ENCODE measurements around a stretch of chr10.

- PRO-cap: unidirectional peak, minus-strand start at chr10:24256102
- RAMPAGE, long total RNA, 4 experiments: no peak in any of the 4 experiments
Measured at GRCh38 chr10:24255804-24256565, 47.0 kb downstream of the KIAA1217 start.

DNA sequence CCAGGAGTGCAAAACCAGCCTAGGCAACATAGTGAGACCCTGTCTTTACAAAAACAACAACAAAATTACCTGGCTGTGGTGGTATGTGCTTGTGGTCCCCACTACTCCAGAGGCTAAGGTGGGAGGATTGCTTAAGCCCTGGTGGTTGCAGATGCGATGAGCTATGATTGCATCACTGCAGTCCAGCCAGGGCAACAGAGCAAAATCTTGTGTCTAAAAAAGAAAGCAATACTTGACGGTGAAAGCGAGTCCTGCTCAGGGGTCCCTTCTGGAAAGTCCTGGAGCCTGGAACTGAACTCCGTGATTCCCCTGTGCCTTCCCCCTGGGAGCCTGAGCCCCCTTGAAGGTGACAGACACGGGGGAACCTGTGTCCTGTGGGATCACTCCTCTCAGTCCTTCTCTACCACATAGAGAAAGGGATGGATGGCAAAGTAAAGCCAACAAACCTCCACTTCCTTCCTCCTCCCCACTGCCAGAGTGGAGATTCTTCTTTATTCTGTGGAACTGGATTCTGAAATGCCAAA lies 50.5 kb downstream of the KIAA1217 start:
- PRO-cap: no peak
- RAMPAGE, long total RNA, 4 experiments: no peak in any of the 4 experiments

- PRO-cap: no peak
- RAMPAGE, long total RNA, 4 experiments: no peak in any of the 4 experiments
Measured at GRCh38 chr10:24473282-24473937, 250.3 kb downstream of the ARHGAP21 start.

DNA sequence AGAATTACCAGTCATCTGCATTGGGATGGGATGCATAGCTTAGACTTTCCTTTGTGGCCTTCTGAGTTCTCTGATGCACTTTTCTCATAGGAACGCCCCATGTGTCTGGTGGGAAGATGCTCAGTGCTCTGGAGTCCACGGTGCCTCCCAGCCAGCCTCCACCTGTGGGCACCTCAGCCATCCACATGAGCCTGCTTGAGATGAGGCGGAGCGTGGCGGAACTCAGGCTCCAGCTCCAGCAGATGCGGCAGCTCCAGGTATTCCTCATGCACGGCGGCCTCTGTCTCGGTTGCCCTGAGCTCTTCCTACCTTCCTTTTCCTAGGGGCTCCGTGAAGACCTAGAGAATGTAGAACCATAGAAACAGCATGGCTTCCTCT lies 222.4 kb downstream of the ARHGAP21 start:
- PRO-cap: no peak
- RAMPAGE, long total RNA, 4 experiments: no peak in any of the 4 experiments

DNA sequence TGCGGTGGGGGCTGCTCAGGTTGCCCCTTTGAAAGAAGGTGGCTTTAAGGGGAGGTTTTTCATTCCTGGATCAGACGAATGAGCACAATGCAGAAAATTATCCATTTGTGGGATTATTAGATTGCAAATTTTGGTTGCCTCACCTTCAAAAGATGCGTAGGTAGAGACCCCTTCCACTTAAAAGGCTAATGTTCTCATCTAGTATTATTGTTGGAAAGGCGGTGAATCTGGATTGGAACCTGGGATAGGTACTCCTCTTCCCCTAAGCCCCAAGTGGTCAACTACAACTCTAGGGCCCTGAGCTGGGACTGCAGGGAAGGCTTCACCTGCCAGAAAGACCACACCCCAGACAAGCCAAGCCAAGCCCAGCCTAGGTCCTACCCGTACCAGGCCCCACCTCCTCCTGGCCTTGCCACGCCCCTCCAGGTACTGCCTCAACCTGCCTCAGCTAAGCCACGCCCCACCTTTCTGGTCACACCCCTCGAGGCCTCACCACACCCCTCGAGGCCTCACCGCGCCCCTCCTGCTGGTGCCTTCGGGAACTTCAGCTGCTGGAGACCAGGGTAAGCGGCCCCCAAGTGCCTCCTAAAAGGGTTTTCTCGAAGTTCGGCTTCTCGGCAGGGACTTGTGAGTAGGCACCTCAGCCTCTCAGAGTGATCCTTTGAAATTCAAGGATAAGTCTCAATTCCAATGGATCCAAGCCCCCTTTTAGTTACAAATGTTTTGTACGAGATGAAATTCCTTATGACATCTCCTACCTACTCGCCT lies 171.4 kb downstream of the ARHGAP21 start:
- PRO-cap: no peak
- RAMPAGE, long total RNA, 4 experiments: no peak in any of the 4 experiments

DNA sequence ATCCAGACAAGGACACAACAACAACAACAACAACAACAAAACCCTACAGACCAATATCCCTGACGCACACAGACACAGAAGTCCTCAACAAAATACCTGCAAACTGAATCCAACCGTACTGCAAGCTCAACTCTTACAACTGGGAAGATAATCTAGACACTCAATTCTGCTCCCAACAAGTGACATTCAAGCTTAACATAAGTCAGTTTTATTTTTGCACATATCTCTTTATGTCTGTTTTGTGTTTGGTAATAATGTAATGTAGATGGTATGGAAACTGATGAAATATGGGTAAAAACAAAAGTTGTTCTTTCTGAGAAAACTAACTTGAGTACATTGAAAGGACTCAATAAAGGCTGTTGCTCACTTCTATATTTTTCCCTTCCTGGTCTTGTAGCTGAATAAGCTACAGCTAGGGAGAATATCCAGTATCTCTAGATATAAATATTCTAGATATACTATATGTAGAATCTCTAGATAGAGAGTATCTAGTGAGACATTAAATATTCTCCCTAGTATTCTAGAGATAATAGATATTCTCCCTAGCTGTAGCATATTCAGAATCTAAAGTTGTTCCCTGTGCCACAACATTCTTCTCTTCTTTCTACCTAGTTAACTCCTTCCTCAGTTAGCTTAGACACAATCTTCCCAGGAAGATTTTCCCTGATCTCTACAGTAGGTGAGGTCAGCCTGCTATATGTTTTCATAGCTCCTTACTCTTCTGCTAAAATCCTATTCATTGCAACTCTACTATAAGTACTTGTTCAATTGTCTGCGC lies 13.7 kb downstream of the ARHGAP21 start:
- PRO-cap: no peak
- RAMPAGE, long total RNA, 4 experiments: no peak in any of the 4 experiments

DNA sequence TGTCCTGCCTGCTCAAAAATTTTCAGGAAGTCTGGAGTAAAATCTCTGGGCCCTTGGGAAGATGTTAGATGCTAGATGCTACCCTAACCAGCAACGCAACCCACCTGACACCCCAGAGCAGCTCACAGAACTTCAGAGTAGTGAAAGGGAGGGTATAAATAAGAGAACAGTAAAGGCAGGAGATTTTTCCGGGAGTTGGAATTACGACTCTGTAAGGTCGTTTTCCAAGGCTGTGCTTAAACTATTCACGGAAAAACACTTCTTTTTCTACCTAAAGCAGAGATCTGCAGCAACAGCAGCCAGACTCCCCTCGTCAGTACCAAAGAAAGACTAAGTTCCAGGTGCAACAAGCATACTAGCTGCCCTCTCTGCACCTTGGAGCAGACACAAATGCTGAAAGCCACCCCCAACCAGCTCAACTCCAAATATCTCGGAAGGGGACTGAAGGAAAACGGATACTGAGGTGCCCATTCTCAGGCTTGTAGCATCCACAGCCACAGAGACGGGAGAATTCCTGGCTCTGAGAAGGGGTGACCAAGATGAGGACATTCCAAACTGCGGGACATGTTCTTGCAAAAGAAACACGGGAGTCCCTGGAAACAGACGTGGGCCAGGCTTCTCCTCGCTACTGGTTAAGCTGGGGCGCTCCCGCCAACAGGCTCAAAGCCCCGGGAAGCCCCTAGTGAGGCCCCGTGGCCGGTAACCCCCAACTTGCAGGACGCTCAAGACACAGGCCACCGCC lies 2.5 kb downstream of the ARHGAP21 start:
- PRO-cap: unidirectional peak, plus-strand start at position 575 of the sequence
- RAMPAGE, long total RNA, 4 experiments: no peak in any of the 4 experiments

DNA sequence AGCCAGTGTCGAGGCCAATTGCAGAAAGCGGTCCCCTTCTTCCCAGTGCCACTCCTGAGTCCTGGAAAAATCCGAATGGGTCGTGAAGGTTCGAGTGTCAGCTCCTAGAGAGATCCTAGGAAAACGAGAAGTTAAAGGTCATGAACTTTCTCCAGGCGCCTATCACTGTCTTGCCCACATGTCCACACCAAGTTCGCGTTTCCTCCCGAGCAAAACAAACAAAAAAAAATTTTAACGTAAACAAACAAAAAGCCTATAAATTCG lies 1.6 kb downstream of the ARHGAP21 start:
- PRO-cap: no peak
- RAMPAGE, long total RNA, 4 experiments: no peak in any of the 4 experiments

DNA sequence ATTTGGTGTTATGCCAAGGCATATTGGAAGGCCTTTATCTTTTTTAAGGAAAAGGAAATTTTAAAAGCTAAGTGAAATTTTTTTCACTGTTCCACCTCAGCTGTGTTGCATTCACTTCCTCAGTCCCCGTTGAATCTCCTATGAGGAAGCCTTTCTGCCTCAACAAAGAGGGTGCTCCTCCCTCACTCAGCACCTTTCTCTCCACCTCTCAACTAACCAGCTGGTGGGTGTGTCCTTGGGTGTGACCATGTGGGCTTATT lies 82.9 kb downstream of the PRTFDC1 start:
- PRO-cap: no peak
- RAMPAGE, long total RNA, 4 experiments: no peak in any of the 4 experiments

DNA sequence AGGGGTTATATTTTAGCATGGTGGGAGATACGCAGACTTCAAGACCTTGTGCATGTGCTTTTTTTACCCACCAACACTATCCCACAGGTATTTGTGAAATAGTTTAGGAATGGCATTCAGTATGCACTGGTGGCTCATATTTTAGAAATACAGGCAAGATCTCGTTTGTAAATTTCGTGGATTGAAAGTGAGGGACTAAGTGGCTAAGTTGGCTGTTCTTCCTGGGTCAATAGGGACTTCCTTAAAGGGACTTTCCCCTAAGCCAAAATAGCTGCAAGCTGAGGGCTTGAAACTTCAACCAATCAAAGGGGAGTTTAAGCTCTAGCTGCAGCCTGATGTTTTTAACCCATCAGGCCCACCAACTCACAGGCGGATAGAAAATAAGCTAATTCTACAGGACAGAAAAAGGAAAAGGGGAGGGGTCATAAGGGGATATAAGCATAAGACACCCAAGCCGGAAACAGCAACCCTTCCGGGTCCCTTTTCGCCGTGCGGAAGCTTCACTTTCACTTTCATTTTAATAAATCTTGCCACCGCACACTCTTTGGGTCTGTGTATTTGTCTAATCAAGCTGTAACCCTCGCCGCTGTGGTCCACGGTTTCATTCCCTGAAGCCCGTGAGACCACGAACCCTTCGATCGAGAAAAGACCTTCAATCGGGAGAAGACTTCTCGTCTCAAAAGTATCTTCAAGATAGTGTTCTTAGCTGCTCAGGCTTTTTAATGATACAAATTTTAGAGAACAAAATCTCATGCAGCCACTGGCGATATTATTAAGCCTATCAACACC lies 291.1 kb downstream of the GPR158 start:
- PRO-cap: no peak
- RAMPAGE, long total RNA, 4 experiments: no peak in any of the 4 experiments

DNA sequence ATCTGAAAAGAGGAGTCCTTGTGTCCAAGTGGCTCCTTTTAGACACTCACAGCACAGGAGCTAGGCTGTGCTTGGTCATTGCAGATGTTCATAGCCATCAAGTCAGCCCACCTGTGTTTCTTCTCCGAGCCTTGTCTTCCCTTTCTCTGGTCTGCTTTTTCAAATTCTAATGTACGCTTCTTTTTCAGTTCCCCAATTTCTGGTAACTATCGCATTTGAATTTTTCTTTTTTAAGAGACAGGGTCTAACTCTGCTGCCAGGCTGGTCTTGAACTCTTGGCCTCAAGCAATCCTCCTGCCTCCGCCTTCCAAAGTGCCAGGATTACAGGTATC lies 18.9 kb downstream of the APBB1IP start:
- PRO-cap: no peak
- RAMPAGE, long total RNA, 4 experiments: no peak in any of the 4 experiments

DNA sequence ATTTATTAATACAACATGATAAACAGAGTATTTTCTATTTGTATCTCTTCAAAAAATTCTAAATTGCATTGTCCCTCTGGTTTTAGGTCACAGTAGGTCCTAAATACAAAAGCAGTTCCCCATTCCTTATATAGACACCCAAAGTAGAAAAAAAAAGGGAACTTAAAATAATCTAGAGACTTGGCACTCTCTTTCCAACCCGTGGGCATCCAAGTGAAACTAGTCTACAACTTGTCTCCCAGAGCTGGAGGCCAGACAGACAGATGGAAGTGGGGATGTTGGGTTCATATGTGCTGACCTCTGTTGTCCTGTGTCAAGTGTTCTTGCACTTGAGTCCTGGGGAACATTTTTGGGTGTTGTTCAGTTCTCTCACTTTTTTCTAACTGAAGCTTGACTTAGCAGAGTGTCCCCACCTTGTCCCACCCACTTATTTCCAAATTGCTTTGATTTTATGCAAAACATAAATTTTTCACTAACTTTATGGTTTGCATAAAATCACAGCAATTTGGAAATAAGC lies 42.8 kb downstream of the APBB1IP start:
- PRO-cap: no peak
- RAMPAGE, long total RNA, 4 experiments: no peak in any of the 4 experiments

DNA sequence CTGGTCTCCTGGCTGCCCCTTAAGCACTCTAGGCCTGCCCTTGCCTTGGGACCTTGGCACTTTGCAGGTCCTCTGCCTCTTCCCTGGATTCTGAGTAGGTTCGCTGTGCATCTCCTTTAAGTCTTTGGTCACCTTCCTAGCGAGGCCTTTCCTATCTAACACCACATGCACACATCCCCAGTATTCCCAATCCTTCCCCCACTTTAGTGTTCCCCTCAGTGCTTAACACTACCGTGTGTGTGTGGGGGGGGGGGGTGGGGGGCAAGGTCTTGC lies 67.8 kb downstream of the APBB1IP start:
- PRO-cap: no peak
- RAMPAGE, long total RNA, 4 experiments: no peak in any of the 4 experiments

DNA sequence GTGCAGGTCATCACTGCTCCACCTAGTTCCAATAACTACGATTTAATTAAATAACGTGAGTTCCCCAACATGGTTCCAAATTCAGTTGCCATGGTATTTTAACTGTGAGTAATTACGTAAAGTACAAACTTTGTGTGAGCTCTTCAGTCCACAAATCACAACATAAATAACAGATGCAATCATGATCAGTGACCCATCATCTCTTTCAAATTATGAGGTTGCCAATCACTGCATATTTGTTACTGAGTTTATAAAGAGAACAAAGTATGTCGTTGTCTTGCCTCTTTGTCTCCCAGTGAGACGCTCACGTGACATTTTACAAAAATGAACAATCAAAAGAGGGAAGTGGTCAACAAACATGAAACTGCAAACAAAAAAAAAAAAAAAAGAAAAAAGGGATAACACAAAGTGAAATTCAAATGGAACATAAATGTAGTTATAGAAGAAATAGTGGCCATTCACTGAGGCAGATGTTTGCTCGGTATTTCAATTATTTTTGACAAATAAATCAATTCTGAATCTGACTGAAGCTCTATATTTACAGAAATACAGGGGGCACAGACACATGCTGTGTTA lies 122.7 kb upstream of the PDSS1 start:
- PRO-cap: no peak
- RAMPAGE, long total RNA, 4 experiments: no peak in any of the 4 experiments

- PRO-cap: no peak
- RAMPAGE, long total RNA, 4 experiments: no peak in any of the 4 experiments
Measured at GRCh38 chr10:26721439-26722131, 24.1 kb downstream of the PDSS1 start.

DNA sequence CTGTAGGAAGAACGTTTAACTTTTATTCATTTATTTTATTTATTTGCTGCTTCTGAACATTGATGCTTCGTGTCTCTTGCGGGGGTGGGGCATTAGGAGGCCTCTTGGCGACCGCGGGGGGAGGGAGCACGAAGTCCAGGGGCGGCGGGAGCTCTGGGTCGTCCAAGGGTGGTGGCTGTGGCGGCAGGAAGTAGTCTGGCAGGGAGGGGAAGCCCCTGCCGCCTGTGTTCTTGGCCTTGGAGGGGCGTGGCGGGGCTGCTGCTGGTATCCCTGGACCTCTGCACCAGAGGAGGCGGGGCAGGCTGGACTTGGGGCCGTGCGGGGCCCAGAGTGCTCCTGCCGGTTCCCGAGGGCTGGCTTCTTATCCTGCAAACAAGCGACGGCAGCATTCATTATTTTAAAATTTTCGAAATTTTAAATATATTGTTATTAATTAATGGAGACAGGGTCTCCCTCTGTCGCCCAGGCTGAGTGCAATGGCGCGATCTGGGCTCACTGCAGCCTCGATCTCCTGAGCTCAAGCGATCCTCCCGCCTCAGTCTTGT lies 70.5 kb upstream of the ABI1 start:
- PRO-cap: no peak
- RAMPAGE, long total RNA, 4 experiments: no peak in any of the 4 experiments

GRCh38 chr10:27034874-27035915 lies 65.1 kb downstream of the ANKRD26 start:
- PRO-cap: no peak
- RAMPAGE, long total RNA, 4 experiments: no peak in any of the 4 experiments

DNA sequence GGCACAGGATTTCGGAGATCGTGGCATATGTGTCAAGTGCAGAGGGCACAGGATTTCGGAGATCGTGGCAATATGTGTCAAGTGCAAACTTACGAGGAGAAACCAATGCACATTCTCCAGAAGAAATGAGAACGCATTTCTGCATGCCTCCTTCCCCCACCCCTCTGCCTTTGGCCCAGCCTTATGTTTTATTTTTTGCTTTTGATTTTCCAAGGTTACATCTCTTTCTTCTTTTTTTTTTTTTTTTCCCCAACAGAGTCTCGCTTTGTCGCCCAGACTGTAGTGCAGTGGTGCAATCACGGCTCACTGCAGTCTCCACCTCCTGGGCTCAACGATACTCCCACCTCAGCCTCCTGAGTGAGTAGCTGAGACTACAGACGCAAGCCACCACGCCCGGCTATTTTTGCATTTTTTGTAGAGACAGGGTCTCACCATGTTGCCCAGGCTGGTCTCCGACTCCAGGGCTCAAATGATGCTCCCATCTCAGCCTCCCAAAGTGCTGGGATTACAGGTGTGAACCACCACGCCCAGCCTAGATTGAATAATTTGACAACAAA lies 671 bp upstream of the ANKRD26 start:
- PRO-cap: no peak
- RAMPAGE, long total RNA, 4 experiments: no peak in any of the 4 experiments

DNA sequence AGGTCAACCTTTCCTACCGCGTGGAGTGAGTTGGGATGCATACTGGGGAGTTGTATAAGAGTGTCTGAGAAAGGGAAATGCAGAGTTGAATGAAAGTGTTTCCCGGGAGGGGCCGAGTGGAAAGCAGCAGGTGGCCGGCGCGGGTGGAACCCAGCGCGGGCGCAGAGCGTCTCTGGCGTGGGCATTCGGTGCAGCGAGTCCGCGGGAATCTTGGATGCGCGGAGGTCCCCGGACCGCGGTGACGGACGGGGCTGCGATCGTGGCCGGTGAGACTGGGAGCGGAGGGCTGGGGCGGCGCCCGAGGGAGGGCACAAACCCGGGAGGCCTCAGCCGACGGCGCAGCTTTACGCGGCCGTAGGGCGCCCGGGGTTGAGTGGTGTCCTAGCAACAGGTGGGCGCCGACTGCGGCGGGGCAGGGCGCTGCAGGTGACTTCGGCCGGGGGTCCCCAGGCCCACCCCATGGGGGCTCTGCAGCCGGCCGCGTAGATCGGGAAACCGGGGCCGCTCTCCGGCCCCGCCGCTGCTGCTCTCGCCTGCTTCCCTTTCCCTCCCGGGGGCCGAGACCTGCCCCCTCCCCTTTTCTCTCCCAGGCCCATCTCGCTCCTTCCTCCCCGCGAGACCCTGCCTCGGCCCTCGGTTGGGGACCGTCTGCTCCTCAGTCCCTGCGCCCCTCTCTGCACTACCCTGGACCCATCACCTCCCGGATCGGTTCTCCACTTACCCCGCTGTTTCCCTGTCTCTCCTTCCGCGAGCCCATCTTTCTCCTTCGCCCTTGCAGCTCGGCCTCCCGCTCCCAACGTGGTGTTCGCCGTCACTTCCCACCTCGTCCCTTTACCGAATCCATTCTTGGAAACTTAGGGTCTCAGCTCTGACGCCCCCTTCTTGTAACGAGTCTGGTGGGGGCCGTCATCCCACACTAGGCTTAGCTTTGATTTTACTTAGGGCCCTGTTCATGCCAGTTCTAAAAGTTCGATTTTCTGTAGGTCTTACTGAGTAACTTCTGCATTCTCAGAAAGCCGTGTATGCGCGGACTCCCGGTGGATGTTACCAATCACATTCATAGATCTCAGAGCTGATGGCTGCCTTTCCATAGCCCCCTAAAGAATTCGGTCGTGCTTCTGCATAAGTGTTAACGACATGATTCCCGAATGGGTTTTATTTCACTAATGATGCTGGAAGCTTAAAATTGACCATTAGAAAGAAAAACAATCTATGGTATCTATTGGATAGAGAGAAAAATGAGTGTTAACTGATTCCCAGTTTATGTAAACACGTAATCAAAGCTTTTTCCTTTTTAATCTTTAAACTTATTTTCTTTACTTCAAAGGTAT lies 18.5 kb upstream of the ACBD5 start:
- PRO-cap: bidirectional peak, plus-strand start at position 398 of the sequence, minus-strand start at position 240 of the sequence
- RAMPAGE, long total RNA, 4 experiments: start-site peak on the plus strand in 4 of 4 experiments, centred at positions 120 to 339 of the sequence, 11 to 284 reads per replicate; start-site peak on the minus strand in 2 of 4 experiments, centred at positions 777 to 780 of the sequence, 6 to 22 reads per replicate

DNA sequence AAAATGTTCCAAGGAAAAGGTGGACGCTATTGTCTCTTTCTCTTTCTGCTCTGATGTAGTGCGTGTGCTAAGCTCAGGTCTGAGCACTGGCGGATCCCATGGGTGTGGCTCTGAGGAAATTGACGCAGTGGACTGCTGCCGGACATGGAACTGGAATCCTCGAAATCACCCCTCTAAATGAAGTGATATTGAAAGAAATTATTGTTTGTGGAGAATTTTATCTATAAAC lies 22.2 kb upstream of the ACBD5 start:
- PRO-cap: no peak
- RAMPAGE, long total RNA, 4 experiments: no peak in any of the 4 experiments